Mesenchymal stem cell of adipose (primary cell): ENCODE measurements around a stretch of chr6.

DNA sequence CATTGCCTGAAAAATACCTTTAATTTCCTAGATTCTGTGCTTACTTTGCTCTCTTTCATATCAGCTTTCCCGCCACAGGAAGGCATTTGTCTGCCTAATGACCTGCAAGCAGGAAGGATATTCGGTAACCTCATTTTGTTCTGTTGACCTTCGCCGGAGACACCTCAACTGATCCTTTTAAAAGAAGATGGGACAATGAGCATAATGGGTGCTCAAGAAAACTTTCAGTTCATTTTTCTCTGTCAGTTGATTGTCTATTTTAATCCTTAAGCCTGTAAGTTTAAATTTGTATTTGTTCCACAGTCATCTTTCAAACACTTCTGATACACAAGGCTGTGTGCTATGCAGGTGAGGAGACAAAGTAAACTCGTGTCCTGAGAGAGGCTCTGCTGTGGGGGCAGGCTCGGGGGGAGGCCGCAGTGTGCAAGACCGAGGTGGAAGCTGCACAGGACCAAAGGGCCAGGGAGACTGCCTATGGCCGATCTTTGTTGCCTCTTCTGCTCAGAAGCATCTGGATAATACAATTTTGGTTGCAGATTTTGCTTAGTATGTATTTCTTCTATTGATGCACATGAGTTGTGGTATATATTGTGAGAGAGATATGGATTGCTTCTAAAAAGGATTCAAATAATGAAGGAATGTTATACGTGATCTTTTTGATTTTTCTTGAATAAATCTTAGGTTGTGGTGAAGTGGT lies 27.5 kb upstream of the SIM1 start:
- CAGE, long polyA plus RNA = no peak

- CAGE, long polyA plus RNA = no peak
Measured at GRCh38 chr6:101398475-101399311, 5.2 kb downstream of the GRIK2 start.

GRCh38 chr6:104623154-104623447 lies 236.6 kb downstream of the HACE1 start:
- CAGE, long polyA plus RNA = no peak

- CAGE, long polyA plus RNA = no peak
Measured at GRCh38 chr6:104940794-104941818, 15.8 kb upstream of the LIN28B start.

GRCh38 chr6:104941819-104942150 lies 15.1 kb upstream of the LIN28B start:
- CAGE, long polyA plus RNA = no peak

DNA sequence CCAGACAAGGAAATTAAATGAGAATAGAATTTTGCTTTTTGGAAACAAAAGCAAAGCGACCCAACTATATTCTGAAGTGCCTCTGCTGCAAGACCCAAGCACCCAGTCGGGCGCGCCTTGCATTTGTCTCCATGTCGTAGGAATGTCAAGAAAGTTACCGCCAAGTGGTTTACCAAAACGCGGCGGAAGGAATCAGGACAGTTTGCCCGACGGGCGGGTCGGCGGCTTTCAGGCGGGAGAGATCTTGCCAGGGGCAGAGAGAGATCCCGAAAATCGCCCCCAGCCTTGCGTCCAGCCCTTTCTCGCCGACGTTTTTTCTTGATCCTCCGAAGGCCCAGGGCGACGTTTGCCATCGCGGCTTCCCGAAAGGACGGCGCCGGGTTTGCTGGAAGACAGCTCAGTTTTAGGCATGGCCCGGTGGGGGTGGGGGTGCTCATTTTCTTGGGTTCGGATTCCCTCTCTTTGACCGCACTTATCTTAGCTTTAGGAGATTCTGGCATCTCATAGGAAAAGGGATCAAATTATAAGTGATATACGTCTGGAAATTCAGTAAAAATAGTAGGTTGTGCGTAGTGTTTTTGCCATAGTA lies 3.9 kb upstream of the LIN28B start:
- CAGE, long polyA plus RNA = no peak

- CAGE, long polyA plus RNA = no peak
Measured at GRCh38 chr6:105136049-105136385, 940 bp downstream of the BVES start.

DNA sequence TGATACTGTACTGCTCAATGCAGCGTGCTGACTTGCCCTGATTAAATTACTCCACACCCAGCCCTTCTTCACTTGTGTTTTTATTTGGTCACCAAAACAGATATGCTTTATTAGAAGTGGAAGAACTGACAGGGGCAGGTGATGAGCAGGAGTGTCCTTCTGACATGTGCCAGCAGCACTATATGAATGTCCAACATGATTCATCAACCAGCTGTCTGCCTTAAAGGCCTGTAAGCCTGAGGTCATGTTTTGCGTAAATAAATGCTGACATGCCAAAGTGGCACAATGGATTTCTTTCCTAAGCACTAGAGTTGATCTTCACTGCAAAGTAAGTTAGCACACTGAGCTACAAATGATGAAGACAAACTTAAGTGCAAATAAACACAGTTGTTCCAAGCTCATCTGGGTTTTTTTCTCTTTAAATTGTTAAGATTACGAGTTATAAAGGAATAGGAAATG lies 15.3 kb downstream of the POPDC3 start:
- CAGE, long polyA plus RNA = no peak

GRCh38 chr6:105307307-105307742 lies 95.6 kb downstream of the PREP start:
- CAGE, long polyA plus RNA = no peak

GRCh38 chr6:105483430-105484027 lies 80.6 kb upstream of the PREP start:
- CAGE, long polyA plus RNA = no peak

DNA sequence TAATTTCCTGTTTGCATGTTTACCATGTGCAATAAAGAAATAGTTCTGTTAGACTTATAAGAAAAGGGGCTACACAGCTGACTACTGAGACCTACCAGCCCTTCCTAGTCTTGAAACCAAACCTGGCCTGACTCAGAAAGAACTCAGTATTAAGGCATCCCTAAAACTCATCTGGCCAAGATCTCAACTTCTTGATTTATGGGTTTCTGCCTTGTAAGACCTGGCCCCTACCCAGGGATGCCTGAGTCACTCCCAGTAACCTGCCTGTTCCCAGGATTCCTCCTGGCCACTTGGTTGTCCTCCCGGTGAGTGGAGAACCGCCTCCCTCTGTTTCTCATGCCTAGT lies 189.4 kb upstream of the PREP start:
- CAGE, long polyA plus RNA = no peak

DNA sequence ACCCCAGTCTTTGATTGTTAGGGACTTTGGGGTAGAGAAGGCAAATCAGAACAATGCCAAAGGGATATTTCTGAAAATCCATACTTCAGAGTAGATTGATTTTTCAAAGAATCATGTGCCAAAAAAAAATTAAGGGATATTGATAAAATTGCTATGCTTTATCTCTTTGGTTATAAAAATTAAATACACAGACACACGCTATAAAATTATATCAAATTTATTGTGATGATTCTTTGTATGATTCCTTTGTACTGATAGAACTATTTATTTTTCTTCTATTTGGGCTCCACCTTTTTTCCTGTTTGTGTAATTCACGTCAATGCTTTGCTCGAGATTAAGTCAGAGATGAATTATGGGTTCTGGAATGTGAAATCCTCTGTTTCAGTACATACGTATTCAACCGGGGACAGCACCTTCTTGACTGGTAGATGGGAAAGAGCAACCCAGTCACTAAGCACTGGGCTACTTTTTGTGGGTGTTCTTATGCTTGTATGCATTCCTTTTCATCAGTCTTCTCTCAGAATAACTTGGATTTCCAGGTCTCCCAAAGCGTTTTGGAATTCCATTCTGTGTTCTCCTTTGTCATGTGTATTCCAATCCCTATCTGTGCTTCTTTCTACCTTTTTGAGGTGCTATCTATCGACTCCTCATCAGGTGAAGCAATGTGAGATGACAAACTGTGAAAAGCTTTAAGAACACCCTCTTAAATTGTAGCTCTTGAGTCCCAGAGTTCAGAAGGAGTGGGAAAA lies 197.4 kb upstream of the PREP start:
- CAGE, long polyA plus RNA = no peak

GRCh38 chr6:105796096-105796771 lies 289.9 kb upstream of the PRDM1 start:
- CAGE, long polyA plus RNA = no peak

GRCh38 chr6:105884153-105884558 lies 202.0 kb upstream of the PRDM1 start:
- CAGE, long polyA plus RNA = no peak

DNA sequence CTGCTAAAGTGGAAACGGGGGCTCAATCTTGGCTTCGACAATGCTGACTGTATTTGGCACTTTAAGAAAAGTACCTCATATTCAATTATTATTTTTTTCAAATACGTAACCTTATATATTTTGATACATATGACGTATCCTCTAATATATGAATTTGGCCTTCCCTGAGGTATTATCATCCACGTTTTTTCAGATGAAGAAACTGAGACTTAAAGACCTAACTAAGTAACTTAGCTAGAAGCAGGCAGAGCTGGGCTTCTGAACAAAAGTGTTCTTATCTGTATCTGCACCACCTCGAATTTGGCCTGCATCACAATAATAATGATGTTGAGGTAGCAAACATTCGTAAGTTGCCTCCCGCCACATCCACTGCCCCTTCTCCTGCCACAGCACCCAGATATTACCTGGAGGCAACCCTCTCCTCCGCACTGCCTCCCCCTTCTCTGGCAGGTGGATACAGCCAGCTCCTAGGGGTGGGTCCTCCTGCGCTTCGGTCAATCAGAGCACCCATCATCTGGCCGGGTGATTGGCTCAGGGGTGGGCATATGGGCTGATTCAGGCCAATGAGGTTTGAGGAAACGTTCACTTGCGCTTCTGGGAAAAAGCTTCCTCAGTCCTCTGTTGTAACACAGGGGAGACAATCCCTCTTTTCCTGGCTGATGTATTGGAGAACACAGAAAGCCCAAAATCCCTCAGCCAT lies 81.8 kb downstream of the PRDM1 start:
- CAGE, long polyA plus RNA = no peak

GRCh38 chr6:106270768-106271476 lies 54.6 kb downstream of the ATG5 start:
- CAGE, long polyA plus RNA = no peak

DNA sequence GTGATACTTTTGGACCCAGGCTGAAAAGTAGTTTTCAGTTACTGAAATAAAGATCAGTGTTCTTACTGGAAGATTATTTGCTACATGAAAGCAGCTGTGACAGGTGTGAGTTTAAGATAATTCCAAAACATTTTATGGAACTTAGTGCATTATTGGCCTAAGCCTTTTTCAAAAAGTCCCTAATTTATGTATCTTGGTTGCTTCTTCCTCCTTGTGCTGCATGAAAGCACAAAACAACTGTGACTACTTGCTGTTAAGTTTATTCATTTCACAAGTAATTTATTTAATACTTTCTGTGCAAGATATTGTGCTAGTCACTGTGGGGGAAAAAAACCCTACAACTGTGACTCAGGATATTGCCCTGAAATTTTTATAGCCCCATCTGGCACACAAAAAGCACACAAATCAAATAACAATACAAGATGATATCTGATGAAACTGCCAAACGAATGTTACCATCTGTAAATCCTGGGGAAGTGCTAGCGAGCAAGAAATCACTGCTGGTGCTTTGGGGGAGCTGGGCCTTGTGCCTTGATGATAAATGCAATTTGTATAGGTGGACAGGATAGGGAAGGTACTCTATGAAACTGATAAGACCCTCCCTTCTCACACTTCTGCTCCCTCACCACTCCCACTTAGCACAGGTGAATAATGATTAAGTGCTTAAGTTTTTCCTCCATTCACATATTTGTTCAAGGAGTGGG lies 115.5 kb downstream of the RTN4IP1 start:
- CAGE, long polyA plus RNA = no peak

GRCh38 chr6:106520637-106521484 lies 108.4 kb downstream of the RTN4IP1 start:
- CAGE, long polyA plus RNA = no peak

- CAGE, long polyA plus RNA = no peak
Measured at GRCh38 chr6:106614919-106615327, 14.4 kb downstream of the RTN4IP1 start.

GRCh38 chr6:106728179-106728668 lies 98.8 kb downstream of the QRSL1 start:
- CAGE, long polyA plus RNA = no peak